ENCODE measurements around the genes BRD2 and VPS52.

GRCh38 chr6:32254606-32255142 is 30.8 kb upstream of the NOTCH4 start:
- RRBS: no CpG with 5 or more reads among the region's 14 CpGs

DNA sequence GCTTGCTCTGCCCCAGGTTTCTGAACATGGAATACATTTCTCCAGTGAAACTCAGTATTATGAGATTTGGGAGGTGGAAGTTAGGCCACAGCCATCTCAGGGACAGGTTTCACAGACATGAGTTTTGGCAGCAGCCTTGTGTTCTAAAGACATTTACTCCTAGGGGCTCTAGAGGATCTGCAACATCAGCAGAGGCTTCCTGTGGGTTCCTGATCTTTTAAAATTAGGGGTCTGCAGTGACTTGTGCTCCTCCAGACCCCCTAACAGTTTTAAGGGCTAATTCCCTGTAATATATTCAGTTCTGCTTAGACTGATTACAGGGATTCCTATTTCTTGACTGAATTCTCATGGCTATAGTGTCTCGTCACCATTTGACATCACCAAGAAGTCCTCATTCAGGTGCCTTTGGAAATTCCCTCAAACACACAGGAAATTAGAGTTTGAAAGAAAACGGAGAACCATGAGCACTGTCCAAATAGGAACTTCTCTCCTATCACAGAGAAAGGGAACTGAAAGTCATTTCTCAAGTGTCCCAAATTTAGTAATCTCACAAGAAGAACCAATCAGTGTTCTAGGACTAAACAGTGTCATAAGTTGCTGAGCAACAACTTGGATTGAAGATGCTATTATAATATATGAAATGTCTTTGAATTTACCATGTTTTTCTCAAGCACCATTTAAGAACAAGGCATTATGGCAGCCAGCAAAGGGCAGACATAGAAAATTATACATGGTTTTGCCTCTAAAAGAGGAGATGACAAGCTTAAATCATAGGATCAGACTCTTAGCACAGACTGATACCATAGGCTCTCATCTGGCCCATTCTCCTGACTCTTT is 2.4 kb upstream of the HLA-DRA start:
- RRBS: no CpG with 5 or more reads among the region's 2 CpGs

- RRBS: no CpG with 5 or more reads among the region's 3 CpGs
These were observed 9.2 kb upstream of the HLA-DOB start for GRCh38 chr6:32825998-32826473.

GRCh38 chr6:32839380-32839824 is 863 bp upstream of the TAP2 start:
- RRBS: 92% methylated on average over 4 of the region's 14 CpGs

GRCh38 chr6:32866844-32867272 is 12.9 kb downstream of the PSMB9 start:
- RRBS: no CpG with 5 or more reads among the region's 2 CpGs

DNA sequence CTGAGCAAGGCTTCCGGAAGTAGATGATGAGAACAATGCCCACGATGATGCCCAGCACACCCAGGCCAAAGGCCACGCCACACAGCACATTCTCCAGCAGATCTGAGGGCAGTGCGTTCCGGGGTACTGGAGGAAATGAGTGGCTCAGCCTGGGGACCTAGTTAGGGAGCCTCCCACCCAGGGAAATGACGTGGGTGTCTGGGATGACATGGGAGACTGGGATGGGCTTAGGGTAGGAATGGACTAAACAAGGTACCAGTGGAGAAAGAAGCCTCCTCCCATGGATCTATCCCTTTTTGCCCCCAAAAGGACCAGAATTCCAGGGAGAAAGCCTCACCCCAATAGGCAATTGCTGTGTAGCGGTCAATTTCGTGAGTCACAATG is 3.6 kb downstream of the HLA-DMA start:
- RRBS: 76% methylated on average over 4 of the region's 8 CpGs

GRCh38 chr6:32967928-32968718 is at the start of gene BRD2:
TSS of gene BRD2 (plus strand) at chr6:32968594.
- RRBS: 3% methylated on average over 11 of the region's 58 CpGs

DNA sequence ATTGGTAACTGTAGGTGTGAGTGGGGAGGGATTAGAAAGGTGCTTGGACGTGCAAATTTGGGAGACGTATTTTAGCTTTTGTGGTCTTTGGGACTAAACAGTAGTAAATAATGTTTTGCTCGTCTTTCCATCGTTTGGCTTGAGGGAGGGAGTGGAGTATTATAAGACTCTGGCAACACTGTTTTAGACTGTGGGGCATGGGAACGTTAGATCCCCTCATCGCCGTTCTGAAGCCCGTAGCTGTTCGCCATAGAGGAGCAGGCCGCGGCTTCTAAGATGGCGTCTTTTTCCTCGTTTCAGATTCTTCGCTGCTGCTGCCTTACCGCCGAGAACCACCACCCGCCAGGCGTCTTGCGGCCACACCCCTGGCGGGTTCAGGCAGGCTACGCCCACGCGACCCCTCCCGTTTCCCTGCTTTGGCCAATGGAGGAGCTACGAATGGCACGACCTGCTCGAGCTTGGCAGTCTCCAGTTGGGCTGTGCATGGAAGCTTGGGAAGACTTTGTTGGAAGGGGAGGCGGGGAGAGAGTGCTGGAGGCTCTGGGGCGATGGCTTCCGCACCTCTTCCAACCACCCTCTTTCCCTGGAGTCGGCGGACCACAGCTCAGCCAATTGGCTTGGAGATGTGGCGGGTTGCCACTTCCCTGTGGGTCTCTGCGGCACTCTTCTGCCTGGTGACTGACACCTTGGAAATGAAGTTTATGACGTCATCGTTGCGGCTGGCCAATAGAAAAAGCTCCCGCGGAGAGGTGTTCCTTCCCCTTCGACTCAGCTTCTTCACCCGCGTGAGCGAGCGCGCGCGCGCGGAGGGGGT is 3.1 kb downstream of the BRD2 start:
- RRBS: no CpG with 5 or more reads among the region's 49 CpGs

- RRBS: under 1% methylated on average over 4 of the region's 10 CpGs
These were observed 6.1 kb downstream of the BRD2 start for GRCh38 chr6:32974445-32974886.

DNA sequence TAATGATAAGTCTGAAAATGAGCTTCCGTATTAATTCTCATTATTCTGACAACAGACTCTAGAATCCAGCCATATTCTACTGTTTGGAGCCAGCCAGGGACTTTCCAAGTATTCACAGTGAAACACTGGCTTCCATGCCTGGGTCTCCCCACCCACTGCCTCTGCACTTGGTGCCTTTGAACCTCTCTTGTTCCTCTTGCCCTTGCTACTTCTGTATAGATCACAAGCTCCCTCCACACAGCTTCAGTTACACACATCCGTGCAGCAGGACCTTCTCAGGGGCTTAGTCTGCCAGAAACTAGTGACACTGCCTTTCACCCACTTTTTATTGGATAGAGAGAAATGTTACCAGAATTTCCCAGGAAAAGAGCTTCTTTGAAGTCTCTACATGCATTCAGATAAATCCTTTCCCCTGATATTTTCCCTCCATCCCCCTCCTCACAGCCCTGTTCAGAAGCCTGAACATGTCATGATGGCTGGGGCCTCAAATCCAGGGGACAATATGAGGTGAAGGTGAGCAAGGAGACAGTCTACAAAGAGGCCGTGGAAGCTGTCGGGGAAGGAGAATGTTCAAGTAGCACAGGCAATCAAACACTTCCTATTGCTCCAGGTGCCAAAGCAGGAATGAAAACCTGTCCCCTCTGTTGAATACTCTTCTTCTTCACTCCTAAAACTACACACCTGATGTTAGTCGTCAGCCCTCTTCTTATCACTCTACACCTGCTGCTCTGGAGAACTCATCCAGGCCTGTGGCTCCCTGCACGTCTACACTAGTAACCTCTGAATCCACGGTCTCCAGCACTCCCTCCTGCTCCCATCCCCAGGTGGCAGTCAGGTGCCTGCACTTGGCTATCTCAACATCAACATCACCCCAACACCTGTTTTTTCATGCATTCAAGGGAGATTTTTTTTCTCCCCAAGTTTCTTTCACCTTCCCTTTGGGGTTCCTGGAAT is 20.2 kb upstream of the HLA-DOA start:
- RRBS: no CpG with 5 or more reads among the region's 7 CpGs

- RRBS: 32% methylated on average over 1 of the region's 12 CpGs
These were observed 5.3 kb downstream of the HLA-DPB1 start for GRCh38 chr6:33081018-33081651.

- RRBS: no CpG with 5 or more reads among the region's 2 CpGs
These were observed 14.2 kb downstream of the HLA-DPB1 start for GRCh38 chr6:33089969-33090464.

GRCh38 chr6:33116461-33116854 is 40.7 kb downstream of the HLA-DPB1 start:
- RRBS: no CpG with 5 or more reads among the region's 8 CpGs

GRCh38 chr6:33271142-33271523 is 543 bp downstream of the VPS52 start:
- RRBS: no CpG with 5 or more reads among the region's 8 CpGs

GRCh38 chr6:33271524-33272200 is at the start of gene VPS52:
TSS of gene VPS52 (minus strand) at chr6:33271876.
- RRBS: 2% methylated on average over 22 of the region's 43 CpGs

DNA sequence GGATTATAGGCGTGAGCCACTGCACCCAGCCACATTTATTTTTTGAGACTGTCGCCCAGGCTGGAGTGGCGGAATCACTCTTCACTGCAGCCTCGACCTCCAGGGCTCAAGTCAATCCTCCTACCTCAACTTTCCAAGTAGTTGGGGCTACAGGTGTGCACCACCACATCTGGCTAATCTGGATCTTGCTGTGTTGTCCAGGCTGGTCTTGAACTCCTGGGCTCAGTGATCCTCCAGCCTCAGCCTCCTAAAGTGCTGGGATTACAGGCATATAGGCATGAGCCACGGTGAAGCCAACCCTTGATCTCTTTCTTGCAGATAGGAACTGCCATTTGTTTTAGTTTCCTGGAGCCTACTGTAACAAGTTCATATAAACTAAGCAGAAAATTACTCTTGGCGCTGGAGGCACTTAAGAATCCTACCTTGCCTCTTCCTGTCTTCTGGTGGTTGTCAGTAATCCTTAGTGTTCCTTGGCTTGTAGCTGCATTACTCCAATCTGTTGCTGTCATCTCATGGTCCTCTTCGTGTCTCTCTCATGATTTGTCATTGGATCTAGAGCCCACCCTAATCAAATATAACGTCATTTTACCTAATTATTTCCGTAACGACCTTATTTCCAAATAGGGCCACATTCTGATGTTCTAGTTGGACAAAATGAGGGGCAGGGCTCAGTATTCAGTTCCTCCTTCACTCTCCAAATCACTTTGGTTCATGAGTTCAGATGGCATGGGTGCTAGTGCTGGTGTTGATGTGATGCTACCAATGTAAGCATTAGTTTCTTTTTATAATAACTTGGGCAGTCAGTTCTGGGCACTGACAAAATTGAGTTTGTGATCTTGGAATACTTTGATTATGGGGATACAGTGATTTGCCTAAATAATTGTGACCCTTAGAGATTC is 2.5 kb upstream of the B3GALT4 start:
- RRBS: no CpG with 5 or more reads among the region's 10 CpGs

- RRBS: no CpG with 5 or more reads among the region's 9 CpGs
These were observed 537 bp downstream of the WDR46 start for GRCh38 chr6:33288603-33288801.

GRCh38 chr6:33364247-33364939 is 27.2 kb upstream of the KIFC1 start:
- RRBS: no CpG with 5 or more reads among the region's 6 CpGs

GRCh38 chr6:33433353-33434017 is 13.6 kb downstream of the SYNGAP1 start:
- RRBS: 30% methylated on average over 4 of the region's 17 CpGs